Mesothelial cell of epicardium (in vitro differentiated cells): ENCODE results near the gene NPHP1.

GRCh38 chr2:109264630-109265372 lies 135.8 kb downstream of the SH3RF3 start:
- PRO-cap = no peak

DNA sequence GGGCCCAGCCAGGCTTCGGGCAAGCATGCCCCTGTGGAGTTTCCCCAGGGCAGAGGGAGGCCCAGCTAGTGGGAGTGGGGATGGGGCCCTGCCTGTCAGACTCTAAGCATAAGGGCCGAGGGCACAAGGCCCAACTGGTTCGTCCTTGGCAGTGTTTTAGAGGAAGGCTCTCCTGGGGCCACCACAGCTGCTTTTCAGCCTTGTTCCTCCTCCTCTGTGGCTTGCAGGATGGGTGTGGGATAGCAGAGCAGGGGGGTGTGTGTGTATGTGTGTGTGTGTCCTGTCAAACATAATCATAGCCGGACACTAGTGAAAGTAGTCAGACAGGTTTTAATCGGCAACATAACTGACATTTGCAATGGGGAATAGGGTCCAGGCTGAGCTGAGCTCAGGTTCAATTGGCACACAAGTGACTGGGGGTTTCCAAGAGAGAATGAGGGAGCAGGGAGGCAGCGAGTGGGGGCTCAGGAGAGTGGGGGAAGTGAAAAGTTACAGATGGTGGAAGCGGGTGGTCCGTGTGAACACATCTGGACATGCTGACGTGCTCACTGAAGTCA lies 114.2 kb downstream of the SEPTIN10 start:
- PRO-cap = no peak

GRCh38 chr2:109510981-109511721 lies 102.6 kb downstream of the SEPTIN10 start:
- PRO-cap = no peak

DNA sequence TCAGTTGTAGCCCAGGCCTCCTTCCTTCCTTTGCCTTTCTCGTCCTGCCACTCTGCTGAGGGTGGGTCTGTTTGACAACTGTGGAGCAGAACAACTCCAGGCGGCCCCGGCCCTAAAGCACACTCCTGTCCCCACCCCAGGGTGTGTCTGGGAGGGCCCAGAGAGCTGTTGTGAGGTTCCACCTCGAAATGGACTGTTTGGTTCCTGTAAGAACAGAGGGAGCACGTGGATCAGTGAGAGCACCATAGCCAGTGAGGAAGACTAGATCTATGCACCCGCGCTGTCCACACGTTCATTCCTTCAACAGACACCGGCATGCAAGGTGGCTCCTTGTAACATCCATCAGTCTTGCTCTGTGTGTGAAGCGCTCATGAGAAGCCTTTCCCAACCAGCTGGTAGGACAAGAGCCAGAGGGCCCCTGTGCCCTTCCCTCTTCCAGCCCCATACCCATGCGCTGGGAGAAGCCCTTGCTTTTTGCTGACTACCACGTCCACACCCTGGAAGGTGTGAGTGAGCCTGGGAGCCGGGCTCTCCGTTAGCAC lies 61.6 kb downstream of the SOWAHC start:
- PRO-cap = no peak

DNA sequence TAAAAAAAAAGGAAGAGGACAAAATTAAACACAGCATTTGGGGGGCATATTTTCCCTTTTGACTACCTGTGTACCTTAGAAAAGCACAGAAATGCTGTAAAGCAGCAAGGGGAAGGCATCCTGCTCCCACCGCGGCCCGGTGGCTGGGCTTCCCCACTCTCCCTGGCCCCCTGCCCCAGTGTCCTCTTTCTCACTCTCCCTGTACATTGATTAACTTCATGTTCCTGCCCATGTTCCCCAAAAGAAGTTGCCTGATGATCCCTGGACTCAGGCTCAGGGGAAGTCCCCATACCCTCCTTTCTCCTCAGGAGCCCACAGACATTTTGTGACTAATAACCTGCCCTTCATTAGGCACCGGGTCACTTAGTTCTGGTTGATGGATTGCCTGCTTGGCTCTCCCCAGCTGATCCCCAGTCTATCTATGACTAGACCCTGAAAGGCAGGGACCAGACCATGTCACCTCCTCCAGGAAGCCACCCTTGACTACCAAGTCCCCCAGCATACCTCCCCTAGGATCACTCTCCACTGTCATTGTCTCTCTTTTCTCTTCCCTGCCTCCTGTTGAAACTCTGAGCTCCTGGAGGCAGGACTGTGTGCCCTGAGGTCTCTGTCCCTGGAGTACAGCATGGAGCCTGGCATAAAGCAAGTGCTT lies 13.7 kb downstream of the MALL start:
- PRO-cap = no peak

DNA sequence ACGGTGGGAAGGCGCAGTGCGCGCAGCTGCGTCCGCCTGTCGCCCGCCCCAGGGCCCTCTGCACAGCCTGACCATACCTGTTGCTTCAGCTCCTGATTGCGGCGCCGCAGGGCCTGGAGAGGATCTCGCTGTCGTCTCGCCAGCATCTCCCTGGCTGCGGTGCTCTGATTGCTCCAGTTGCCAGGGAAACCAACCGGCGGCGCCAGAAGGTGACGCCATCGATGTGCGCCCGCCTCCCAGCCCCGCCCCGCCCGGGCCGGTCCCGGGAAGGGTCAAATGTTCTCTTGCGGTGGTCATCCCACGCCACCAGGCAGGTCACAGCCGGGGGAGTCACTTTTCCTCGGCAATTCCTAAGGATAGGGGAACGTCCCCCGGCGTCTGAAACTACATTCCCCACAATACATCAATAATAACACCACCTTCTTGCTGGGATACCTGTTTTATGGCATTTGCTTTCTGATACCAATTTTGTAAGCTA lies at the start of gene NPHP1:
Gene NPHP1 (minus strand): TSS at position 191 of the 478 bp plus-strand sequence.
- PRO-cap = bidirectional peak, plus-strand start at position 275 of the sequence, minus-strand start at position 161 of the sequence

GRCh38 chr2:110371559-110371855 lies 101.1 kb downstream of the LIMS4 start:
- PRO-cap = no peak

DNA sequence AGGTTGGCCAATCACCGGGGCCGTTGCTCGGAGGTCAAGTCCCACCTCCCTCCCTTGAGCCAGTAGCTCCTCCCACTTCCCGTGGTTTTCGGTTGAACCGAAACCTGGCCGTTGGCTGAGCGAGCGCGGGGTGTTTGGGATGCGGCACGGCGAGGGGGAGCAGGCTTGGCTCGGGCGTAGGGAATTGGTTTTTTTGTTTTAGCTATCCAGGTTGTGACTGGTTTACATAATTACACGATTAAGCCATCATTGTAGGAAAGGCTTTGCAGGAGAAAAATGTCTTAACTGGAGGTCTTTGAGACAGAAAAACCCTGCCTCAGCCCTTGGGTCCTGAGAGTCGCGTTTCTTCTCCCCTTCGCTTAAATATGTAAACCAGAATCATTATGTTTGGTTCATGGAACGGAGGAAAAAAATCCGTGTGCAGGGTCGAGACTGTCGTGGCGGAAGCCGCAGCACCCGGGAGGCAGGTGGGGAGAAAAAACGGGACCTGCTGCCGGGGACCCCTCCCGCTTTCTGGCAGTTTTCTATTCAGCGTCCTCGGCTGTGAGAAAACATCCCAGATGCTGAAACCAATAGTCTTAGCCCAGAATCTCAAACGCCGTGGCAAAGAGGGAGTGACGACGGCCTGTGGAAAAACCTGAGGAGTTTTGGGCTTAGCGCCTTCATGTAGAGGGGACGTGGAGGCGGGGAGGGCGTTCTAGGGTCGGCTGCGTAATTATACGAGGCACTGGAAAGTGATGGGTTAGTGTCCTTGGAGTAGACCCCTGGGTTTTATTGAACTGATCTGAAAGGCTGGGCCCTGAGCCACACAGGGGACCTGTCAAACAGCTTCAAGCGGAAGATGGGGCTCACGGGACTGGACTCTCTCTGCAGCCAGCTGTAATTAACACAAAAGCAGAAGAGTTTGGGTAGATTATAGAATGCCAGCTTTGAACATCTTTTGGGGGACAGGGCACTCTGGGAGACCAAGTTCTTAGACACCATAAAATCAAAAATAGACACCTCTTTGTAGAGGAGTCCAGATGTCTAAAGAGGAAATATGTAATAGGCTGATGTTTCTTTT lies 599 bp upstream of the BUB1 start:
- PRO-cap = bidirectional peak, plus-strand start at position 118 of the sequence, minus-strand start outside the sequence; bidirectional peak, plus-strand start at position 586 of the sequence, minus-strand start at position 545 of the sequence

DNA sequence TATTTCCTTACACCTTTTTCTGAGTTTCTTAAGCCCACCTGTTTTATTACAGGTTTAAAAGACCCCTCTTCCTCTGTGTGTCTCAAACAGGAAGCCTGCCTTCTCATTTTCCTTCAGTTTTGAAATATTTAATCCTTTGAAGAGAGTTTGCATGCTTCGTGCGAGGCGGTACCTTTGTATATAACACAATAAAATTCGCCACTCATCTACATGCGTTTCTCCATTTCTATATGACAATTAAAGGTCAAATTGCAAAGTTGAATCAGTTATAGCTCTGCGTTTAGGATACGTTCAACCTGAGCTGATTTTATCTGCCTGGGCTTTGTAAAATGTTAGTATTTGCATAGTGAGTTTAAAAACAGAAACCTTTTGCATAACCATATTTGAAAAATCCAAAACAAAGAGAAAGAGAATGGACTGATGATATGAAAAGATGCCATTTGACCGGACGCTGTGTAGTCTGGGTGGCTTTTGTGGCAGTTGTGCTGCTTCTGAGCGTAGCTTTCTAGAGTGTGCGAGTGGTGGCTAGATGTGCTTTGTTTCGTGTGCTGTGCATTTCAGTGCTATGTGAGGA lies 126.5 kb downstream of the ACOXL start:
- PRO-cap = no peak

DNA sequence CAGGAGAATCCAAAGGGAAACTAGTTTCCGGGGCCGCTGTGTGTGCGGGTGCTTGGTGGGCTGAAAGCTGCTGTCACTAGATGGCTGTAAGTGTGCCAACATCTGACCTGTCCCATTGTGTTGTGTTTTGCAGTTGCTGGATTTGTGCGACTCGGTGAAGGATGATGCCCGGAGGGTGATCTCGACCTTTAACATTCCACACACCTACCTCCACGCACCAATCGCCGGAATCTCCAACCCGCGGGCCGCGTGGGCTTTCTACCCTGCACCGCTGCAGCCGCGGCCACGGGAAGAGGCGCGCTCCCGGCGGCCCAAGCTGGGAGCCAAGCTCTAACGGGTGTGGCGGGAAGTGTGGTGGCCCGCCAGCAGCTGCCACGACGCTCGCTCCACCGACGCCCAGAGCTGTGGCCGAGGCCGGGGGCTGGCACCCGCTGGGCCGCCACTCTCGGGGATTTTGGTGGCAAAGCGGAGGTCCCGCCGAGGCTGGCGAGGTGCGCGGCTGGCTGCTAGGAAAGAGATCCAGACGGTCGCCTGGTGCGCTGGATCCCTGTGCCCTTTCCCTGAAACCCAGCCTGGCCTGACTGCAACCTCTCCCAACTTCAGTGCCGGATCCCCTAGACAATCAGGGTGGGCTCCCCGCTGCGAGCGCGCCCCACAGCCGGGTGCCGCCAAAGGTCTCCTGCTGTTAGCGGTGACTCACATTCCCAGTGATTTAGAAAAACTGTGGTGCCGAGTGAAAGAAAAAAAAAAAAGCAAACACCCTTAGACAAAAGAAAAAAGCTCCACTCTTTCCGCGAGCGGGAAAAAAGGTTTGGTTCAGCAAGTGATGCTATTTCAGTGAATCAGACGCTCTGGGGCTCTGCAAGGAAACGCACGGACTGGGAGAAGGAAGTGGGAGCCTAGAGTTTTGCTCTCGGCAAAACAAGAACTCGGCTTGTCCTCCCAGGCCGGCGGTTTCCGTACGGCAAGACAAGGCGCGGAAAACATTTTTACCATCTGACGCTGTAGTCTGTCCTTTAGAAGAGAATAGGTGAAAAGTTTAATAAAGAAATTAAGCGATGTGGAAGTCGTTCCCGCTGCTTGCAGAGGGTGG lies 2.9 kb upstream of the BCL2L11 start:
- PRO-cap = no peak

DNA sequence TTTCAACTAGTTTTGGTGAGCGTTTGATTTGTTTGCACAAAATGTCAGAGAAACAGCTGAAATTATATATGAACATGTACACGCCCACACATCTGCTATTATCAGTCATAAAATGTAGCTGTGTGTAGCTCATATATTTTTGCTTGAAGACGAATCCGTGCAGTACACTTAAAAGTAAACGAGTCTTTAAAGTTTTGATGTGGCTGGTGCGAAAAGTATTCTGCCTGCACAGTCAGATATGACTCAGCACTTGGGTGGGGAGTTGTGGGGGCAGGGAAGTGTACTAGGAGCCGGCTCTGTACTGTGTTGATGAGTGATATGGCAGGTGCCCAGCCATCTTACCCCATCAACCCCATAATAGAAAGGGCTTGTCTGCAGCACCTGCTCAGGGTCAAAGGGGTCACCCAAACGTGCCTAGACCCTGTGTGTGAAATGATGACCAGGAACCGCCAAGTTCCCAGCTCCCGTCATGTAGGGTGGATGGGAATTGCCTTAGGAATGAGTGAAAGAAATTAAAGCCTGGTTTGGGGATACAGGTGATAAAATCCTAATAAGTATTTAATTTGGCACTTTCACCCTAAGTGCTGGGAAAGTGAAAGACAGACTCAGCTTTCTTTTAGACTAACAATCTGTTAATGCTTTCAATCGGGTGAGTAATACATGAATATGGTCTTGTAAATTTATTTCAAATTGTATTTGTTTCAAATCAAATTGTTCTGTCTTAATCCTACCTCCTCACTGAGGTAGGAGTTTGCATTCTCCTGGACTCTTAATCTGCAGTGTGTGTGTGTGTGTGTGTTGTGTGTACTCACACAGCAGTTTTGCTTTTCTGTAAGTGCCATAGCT lies 47.9 kb downstream of the BCL2L11 start:
- PRO-cap = no peak

GRCh38 chr2:111185170-111186244 lies 64.8 kb downstream of the BCL2L11 start:
- PRO-cap = no peak

DNA sequence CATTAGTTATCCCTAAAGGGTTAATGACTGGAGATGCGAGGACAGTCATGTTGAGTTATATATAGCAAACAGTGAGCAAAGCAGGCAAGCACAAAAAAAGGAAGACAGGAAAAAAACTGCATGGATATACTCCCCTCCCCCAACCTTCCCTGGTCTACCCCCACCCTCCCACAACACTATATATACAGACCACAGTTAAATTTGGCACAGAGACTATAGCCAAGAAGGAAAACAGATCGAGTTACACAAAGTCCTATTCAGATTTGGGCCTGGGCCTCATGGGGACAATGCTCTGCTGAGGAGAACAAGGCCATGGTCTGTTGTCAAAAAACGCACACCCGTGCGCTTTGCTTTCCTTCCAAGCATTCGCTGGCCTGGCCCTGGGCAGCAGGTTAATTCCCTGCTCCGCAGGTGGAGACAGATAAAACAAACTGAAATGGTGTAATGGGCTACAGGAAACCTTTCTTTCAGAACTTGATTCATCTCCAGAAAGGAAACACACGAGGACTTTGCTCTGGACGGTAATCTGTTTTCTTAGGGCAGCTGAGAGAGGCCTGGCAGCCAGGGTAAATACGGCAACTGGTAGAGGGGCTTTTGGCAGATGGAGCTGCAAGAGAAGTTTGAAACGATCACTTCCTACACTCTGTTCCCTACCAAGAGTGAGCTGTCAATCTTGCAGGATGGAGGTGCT lies 256.3 kb downstream of the BCL2L11 start:
- PRO-cap = no peak

GRCh38 chr2:111491251-111491794 lies 370.6 kb downstream of the BCL2L11 start:
- PRO-cap = no peak

DNA sequence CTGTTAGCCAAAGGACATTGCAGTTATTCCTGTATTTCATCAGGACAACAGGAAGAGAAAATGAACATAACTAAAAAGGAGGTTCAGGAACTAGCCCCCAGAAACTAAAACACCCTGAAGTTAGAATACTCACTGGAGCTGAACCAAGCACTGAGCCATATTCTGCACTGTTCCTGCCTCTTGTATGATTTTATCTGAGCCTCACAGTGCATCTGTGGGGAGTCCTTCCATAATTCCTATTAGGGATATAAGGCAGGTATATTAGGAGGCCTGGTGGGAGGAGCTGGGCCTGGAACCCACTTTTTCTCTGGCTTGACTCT lies 48.8 kb upstream of the TMEM87B start:
- PRO-cap = no peak

GRCh38 chr2:112021845-112022542 lies 33.1 kb upstream of the TMEM87B start:
- PRO-cap = no peak

DNA sequence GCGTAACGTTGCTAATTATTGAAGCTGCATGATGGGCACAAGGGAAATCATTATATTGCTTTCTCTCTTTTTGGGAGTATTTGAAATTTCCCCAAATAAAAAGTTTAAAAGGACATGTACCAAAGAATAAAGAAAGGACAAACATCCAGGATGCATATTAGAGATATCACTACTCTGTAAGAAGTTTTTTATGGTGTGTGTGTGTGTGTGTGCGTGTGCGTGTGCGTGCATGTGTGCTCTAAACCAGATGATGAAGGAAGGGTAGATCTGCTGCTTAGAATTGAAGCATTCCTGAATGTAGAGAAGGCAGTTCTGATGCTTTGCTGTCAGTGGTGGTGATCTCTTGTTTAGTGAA lies 27.4 kb downstream of the TMEM87B start:
- PRO-cap = no peak

DNA sequence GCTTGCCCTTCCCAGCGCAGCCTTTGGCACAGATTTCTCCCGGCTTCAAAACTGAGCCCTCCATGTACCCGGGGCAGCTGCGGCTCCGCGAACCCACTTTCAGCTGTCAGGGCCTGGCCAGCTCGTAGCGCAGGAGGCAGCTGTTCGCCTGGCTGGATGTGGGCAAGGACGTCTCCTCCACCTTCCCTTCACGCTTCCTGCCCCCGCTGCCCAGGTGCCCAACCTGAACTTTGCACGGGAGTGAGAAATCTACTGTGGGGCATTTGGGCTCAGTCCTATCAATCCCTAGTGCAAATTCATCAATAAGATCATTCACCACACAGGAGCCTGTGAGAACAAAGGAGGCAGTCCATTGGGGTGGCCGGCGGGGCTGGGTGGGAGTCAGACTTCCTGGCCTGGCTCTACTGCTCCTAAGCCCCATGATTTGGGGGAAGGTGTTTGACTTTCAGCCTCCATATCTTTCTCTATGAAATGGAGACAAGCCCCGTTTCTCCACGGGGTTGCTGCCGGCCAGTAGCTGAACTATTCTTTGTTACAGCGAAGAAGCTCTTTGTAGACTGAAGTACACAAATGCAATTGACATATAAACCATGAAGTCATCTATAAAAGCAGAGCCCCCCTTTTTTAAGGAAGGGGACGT lies 17.8 kb downstream of the FBLN7 start:
- PRO-cap = no peak

- PRO-cap = no peak
Measured at GRCh38 chr2:112190518-112190717, 52.2 kb downstream of the FBLN7 start.

- PRO-cap = no peak
Measured at GRCh38 chr2:112272460-112273534, 2.6 kb upstream of the ZC3H6 start.